Mucosa of descending colon (tissue), 1 donor: ENCODE data around the genes BPIFB3, SNTA1, C20orf144 and DYNLRB1.

DNA sequence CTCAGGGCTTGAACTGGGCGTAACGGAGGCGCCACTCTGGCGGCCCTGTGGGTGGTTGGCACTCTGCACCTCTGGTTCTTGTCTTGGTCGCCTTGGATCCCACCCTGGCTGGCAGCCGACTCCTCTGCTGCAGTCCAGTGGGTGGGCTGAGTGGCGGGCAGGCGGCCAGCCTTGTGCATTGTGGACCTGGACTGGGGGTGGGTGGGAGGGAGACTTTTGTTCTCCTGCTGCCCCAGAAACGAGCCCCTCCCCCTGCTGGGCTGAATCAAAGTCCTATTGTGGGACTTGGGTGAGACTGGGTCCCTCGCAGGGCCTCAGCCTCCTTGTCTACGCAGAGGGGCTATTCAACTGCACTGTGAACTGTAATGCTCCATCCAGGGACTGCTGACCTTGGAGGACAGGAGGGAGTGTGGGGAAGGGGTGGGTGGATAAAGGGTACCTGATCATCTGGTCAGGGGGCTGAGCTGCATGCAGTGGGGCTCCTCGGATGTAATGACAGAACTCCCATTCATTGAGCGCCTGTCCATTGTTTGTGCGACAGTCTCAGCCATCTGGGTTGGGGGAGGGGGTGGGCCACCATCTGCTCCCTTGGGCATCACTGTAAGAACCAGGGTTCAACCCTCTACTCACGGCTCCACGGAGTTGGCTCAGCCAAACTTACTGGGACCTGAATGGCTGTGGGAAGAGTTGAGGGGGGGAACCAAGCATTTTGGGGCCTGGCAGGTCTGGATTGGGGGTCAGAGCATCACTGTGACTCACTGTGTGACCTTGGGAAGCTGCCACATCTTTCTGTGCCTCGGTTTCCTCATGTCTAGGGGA lies 23.8 kb downstream of the SUN5 start:
- PRO-cap = no peak

DNA sequence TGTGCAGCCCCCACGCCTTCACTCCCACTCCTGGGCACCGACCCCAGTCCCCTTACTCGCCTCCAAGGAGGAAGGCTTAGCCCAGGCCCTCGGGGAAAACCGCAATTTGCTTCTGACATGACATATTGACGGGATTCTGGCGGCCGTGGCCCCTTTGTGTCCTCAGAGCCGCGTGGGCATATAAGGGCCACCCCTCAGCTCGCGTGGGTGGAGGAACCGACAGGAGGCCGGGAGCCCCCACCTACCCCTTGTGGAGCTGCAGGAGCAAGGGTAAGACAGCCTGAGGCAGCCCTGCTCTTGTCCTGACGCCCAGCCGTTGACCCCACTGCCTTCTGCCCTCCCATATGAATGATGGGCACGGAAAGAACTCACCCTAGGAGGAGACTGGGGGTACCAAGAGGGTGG lies at the start of gene BPIFB3:
Gene BPIFB3, plus strand, starts transcription at position 208 of the 405 bp plus-strand sequence.
- PRO-cap = no peak

DNA sequence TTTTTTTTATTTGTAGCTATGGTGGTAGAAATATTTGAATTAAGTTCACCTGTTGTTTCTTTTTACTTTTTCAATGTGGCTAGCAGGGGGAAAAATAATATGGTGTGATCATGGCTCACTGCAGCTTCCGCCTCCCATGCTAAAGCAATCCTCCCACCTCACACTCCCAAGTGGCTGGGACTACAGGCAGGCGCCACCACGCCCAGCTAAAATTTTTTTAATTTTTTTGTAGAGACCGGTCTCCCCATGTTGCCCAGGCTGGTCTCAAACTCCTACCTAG lies 459 bp upstream of the CDK5RAP1 start:
- PRO-cap = no peak

- PRO-cap = bidirectional peak, plus-strand start at chr20:33443987, minus-strand start at chr20:33443749
Observed at GRCh38 chr20:33443477-33443807, at the start of gene SNTA1. Gene SNTA1 (minus strand): TSS chr20:33443763.

DNA sequence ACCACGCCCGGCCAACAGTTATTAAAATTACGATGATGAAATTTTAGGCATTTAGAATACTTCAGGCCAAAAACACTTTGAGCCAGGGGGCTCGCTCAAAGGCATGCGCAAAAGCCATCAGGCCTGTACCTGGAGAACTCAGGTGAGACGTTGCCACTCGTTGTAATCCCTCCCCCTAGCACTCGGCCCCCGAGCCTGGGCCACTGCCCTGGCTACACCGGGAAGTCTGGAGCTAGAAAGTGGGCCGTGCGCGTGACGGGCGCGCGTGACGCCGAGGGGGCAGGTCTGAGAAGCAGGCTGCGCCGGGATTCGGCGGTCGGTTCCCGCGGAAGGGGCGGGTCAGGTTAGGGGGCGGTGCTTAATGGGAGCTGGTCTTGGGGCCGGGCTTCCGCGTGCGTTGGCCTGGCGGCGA lies 283 bp upstream of the CBFA2T2 start:
- PRO-cap = bidirectional peak, plus-strand start outside the sequence, minus-strand start at position 228 of the sequence

- PRO-cap = unidirectional peak, plus-strand start at chr20:33624725
Observed at GRCh38 chr20:33624304-33625137, 37.6 kb upstream of the C20orf144 start.

DNA sequence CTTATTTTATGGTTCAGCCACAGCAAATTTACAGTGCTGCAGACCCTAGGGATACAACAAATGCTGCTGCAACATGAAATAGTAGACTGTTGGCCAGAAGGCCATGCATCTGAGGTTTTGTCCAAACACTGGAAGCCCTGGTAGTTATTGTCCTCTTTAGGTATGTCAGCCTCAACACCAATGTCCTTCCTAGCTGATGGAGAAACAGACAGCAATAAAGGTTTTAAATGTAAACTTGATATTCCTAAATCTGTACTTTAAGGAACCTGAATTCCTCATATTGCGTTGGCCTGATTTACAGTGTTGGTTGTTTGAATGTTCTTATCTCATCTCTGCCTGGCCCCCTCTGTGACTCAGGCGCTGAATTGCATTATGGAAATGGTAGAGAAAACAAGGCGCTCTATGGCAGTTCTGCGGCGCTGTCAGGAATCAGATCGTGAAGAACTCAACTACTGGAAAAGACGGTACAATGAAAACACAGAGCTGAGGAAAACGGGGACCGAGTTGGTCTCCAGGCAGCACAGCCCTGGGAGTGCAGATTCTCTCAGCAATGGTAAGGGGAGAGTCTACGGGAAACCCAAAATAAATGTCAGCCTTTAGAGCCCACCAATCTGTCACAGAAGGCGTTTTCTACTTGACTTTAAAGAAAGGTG lies 32.6 kb upstream of the C20orf144 start:
- PRO-cap = no peak

GRCh38 chr20:33647524-33648425 lies 14.4 kb upstream of the C20orf144 start:
- PRO-cap = no peak

DNA sequence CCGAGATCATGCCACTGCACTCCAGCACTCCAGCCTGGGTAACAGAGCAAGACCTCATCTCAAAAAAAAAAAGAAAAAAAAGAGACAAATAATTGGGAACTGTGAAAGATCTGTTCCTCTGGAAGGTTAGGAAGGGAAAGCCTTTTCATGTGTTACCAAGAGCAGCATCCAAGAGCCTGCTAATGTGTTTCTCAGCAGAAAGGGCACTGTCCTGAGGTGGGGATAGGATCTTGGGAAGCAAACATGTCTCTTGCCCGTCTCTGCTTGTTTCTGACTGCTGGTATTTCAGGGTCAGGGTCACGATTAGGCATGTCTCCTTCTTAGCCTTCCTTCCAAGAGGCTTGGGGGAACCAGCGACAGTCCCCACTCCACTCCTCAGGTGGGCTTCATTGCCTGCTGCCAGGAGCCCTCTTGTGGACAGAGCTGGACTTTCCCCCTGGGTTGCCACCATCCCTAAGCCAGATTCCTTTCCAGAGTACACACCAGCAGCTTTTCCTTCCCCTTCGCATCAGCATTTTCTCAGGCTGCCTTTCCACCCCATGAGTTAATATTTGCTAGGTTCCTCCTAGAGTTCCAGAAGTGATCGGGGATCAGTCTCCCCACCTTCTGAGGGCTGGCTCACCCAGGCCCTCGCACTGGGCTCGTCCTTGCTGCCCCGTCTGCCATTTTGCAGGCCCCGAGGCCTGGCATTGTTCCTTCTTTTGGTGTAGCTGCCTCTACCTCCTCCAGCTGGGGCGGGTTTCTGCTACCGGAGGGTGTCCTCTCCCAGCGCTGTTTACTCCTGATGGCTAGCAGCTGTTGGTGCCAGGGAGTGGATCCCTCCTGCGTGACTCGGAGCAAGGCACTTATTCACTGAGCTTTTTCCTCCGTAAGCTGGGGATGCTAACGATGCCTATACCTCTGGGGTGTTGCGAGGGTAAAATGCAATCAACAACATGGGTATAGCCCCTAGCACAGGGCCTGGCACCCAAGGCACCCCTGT lies 8.8 kb upstream of the C20orf144 start:
- PRO-cap = no peak

GRCh38 chr20:33662017-33662632 lies at the start of gene C20orf144:
Gene C20orf144 (plus strand): TSS chr20:33662327.
- PRO-cap = no peak

DNA sequence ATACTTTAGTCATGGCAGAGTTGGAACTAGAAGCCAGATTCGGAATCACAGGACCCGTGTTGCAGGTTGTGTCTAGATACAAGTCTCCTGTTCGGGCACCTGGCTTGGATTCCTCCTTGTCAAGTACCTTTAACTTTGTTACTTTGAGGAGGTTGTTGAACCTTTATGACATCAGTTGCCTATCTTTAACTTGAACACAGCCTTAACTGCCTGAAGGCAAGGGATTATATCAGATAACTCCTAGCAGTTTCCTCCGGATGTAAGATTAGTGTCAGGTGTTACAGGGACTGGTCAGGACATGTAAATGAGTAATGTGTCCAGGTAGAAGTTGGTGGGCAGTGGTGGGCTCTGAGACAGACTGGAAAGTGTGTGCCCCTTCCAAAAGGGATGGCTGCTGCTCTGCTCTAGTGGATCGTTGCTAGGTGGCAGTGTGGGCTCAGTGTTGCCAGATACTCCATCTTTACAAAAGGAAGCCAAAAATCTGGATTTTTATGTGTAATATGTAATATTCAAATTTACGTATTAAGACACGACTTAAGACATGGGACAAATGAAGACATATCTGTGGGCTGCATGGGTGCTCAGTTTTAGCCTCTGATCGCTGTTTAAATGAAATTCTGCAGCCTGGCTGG lies 27.0 kb downstream of the CHMP4B start:
- PRO-cap = bidirectional peak, plus-strand start at position 268 of the sequence, minus-strand start at position 115 of the sequence

DNA sequence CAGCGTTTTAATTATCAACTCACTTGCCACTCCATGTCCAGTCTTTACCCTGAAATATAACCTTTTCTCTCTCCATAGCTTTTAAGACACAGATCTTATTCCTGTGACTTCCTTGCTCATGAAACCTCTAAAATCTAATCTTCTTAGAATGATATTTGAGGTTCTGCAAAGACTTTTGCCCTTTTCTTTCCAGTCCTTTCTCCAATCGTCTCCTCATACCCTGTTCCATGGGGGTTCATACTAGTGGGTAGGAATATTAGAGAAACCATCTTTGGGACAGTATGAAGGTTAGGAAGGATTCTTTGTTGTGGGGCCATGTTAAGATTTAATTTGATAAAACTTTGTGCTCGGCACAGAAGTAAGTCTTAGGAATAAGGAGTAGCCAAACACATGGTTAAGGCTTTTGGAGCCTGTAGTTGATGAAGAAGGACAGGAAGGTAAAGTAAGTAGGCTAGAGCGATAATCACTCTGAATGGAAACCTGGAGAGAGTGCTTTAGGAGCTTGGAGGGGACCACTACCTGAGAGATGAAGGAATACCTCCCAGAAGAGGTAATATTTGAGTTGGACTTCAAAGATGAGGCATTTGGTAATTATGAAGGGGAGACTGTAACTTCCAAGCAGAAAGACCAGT lies 49.8 kb downstream of the RALY start:
- PRO-cap = no peak

DNA sequence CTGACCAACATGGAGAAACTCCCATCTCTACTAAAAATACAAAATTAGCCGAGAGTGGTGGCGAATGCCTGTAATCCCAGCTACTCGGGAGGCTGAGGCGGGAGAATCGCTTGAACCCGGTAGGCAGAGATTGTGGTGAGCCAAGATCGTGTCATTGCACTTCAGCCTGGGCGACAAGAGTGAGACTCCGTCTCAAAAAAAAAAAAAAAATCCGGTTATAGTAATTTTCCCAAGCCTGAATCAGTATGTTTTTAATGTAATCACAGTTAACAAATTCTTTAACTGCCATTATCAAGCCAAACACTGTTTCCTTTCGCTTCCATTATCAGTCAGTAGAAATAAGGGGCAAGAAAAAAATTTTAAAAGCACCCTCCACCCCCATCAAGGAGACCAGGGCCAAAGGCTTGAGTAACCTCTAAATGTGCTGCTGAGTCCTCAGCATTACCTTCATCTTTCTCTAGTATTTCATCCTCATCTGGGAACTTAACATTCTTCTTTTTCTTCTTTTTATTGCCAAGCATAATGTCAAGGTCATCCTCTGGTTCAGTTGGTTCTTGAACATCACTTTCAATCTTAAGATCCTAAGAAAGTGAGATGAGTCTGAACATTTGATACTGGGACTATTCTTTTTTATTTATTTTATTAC lies 13.9 kb downstream of the EIF2S2 start:
- PRO-cap = no peak

GRCh38 chr20:34262340-34263211 lies 21.4 kb downstream of the ASIP start:
- PRO-cap = no peak

DNA sequence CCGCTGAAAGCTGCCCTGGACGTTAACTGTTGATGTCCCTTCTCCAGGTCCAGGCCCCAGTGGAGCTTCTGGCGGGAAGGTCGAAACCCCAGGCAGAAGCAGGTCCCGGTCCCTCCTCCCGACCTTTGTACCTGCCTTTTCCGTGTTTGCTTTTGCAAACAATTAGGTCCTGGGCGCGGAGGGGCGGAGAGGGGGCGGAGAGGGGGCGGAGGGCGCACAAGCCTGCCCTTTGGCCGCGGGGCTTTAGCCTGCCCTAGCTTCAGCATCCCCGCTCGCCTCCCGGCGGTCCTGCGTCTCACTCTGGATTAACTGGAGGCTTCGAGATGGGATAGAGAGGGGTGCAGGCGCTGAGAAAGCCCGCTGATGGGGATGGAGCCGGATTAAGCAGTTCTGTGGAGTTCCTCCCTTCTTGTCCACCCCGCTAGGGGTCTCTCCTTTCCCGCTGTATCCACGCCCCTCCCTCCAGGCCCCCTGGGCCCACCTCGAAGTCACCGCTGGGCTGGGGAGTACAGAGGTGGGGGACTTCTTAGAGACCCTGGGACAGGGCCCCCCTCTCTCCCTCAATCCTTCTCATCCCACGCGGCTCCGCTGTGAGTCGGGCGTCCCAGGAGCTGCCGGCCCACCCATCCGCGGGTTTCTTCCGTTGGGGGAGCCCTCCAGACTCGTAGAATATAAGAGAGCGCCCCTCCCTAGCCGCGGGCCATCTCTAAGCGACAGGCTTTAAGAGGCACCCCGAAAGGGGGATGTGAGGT lies 8.4 kb upstream of the AHCY start:
- PRO-cap = bidirectional peak, plus-strand start at position 246 of the sequence, minus-strand start at position 70 of the sequence

GRCh38 chr20:34516009-34516479 lies at the start of gene DYNLRB1:
Gene DYNLRB1 (plus strand): TSS chr20:34516422.
- PRO-cap = bidirectional peak, plus-strand start at chr20:34516422, minus-strand start at chr20:34516272

- PRO-cap = no peak
Observed at GRCh38 chr20:34558088-34558215, 566 bp upstream of the MAP1LC3A start.

DNA sequence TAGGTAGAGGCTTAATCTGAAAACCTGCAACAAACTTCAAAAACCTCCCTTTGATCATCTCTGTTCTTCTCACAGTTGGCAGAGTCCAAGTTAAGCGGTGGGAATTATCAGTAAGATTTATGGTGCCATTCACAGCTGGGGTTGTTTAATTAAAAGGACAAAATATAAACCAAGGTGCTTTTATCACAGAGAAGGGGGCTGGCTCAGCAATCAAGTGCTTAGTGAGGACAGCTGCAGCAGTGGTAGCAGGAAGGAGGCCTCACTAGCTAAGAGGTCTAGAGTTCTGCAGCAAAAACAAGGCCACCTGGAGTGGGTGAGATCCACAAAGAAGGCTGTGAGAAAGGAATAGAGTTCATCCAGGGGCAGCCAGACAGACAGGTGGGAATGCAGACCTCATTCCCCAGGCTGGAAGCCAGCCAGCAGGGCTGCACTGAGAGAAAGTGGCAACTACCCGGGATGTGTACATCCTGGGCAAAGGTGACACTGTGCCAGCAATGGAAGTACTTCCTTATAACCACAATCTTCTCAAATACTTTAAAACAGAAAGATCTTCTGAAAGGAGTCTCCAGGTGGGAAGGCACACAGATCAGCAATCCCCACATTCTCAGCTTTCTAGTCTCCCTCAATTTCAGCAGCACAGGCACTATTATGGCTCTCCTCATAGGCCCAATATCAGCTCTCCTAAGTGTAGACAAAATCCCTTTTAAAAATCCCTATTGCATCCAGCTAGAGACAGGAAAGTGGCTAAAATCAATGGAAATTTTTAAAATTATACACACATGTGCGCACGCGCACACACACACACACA lies 37.0 kb downstream of the PIGU start:
- PRO-cap = bidirectional peak, plus-strand start at position 555 of the sequence, minus-strand start at position 420 of the sequence

DNA sequence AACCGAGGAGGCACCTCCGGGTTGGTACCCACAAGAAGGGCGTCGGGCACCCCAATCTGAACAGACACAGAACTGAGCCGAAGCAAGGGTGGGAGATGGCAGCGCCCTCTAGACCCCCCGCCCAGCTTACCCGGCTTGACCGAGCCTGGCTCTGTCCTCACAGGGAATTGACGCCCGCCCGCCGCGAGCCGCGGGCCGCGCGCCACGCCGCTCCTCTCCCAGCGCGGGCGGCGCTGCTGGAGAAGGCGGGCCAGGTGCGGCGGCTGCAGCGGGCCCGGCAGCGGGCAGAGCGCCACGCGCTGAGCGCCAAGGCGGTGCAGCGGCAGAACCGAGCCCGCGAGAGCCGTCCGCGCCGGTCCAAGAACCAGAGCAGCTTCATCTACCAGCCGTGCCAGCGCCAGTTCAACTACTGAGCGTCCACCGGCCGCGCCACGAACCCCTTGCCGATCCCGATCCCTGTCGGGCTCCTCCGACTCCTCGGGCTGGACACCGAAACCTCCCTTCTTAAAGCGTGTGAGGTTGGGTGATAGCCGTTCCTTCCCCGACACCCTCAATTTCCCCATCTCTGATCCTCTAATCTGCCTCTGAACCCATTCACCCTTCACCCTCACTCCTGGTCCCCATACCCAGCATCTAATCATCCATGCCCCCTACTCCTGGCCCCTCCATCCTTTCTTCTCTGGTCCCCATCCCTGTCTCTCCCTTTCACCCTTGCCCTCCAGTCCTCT lies 5.9 kb downstream of the TP53INP2 start:
- PRO-cap = no peak

DNA sequence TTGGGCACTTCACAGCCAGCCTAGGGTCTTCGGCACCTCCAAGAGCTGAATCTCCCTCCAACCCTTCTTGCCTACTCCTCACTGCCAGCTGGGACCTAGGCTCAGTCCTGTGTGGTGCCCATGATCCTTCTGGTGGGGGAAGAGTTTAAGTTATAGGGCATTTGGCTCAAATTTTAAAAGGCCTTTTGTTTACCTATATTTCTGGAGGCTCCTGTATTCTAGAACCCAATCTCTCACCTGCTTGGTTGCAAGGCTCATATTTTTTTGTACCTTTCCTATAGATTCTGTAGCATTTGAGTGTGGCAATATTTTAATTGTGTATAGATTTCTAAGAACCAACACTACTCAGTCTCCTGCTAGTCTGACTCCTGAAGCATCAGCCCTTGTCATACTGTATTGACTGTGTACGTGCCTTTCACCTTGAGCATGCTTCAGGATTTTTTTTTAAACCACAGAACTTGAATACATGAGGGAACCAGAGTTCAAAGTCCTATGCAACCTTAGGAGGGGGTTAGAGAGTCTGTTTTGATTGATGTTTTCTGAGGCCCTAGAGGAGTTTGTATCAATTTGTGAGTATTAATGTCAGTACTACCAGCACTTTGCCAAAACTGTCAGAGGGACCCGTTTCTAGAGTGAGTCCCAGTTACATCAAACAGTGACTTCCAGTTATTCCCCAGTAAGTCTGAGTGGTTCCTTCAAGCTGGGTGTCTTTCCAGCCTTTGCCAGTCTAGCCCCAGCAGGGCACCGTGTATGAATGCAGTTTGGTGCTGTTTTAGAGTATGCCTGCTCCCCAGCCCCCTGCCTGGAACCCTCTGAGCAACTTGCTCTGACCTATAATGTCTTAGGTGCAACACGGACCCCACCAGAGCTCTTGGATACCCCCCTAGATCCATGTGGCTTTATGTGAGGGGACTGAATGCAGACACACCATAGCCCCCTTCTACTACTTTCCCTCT lies 8.4 kb downstream of the TP53INP2 start:
- PRO-cap = no peak